Fibroblast of the aortic adventitia (primary cell): ENCODE measurements around the genes TNFSF18 and TNN.

DNA sequence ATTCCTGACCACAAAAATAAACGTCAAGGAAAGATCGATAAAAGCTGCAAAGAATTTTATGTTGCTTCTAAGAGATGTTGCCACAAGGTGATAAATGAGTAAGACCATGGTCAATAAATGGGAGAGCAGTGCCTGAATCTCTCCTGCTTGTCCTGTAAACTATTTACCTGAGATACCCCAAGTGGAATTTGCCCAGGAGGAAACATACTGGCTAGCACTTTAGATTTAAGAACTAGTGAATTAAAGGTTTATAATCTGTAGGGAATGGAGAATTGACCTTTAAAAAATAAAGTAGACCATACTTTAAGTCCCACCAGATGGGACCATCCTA is 70.9 kb downstream of the FMO4 start:
- CAGE, long polyA plus RNA, result no peak

GRCh38 chr1:171485875-171486592 is 704 bp downstream of the PRRC2C start:
- CAGE, long polyA plus RNA, result no peak

GRCh38 chr1:171487887-171488322 is 2.6 kb downstream of the PRRC2C start:
- CAGE, long polyA plus RNA, result no peak

- CAGE, long polyA plus RNA, result no peak
Measured at GRCh38 chr1:171655325-171655984, 3.0 kb upstream of the MYOC start.

- CAGE, long polyA plus RNA, result no peak
Measured at GRCh38 chr1:171872341-171872722, 31.0 kb downstream of the DNM3 start.

DNA sequence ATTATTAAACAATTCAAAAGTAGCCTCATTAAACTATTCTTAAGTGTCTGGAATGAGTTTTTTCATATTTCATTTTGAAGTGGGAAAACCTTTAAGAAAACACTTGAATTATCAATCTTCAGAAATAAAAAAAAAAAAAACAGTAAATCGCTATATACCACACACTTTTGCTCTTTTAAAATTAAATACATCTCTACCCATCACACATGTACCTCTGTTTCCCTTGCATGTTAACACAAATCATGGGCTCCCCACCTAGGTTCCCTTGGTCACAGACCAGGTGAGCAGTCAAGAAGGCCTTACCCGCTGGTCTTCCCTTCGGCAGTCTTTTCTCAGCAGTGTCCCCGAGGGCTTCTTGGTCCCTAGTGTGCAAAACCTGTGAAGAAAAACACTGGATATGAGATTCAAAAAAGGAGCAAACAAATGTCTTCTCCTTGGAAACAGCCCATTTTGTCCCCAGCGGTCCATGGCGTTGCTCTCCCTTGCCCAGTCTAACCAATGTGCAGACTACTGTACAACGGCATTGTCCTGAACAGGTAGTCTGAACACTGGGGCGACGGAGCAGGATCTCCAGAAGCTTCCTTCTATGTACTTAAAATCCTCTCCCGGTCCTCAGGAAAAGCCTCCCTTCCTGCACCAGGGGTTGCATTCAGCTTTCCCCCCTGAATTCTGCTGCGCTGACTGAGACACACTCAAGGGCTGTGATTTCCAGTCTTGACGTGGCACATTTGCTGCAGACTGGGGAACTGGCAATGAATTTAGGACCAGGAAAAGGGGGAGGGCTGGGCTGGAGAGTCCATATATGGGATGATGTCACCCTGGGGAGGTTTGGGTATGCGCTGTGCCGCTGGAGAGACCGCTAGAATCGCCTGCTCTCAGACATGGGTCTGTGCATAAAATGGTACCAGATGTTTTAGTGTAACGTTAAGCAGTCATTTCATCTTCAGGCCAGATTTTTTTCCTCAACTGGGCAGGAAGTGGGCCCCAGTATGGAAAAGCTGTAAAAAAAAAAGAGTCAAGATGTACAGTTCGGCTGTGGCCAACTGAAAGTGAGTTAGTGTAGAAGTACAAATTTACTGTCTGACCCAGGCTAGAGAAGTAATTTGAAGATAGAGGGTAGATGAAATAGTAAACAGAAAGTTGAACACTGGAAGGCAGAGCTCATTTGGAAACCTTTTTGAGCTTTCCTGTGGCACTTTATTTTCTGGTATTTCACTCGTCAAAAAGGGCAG is 276.0 kb upstream of the C1orf105 start:
- CAGE, long polyA plus RNA, result no peak

DNA sequence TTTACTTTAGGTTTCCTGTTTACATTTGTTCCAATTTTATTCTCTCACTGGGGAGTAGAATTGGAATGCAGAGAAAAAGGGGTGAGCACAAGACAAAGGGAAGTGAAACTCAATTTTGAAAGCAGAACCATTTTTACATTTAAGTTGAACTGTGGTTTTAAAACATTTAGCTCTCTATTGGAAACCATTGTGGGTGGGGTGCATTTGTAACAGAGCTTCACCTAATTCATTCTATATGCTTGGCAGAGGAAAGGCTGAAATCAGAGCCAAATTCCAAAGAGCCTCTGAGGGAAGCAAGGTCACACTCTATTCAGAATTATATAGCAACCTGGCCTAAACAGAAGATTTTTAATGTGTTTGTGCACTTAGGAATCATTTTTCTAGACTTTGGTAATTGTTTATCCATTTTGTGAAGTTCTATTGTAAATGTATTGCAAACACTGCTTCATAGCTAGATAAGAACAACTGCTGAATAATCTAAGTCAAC is 235.2 kb upstream of the C1orf105 start:
- CAGE, long polyA plus RNA, result no peak

- CAGE, long polyA plus RNA, result no peak
Measured at GRCh38 chr1:172470025-172470550, 26.2 kb upstream of the PIGC start.

DNA sequence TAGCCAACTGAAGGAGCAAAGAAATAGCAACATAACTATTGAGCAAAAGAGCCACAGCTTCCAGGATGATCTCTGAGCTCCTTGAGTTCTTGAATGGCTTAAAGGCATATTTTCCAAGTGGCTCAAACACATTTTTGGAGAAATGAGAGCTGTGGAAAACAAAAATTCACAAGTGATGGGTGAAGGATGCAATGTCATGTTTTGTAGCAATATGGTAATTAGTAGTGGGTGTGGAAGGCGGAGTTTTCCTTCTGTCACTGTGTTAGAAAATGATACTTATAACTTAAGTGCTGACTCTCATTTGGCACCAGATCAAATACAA is at the start of gene TNFSF18:
TNFSF18 (minus strand) TSS at position 177 of the 322 bp plus-strand sequence.
- CAGE, long polyA plus RNA, result no peak

DNA sequence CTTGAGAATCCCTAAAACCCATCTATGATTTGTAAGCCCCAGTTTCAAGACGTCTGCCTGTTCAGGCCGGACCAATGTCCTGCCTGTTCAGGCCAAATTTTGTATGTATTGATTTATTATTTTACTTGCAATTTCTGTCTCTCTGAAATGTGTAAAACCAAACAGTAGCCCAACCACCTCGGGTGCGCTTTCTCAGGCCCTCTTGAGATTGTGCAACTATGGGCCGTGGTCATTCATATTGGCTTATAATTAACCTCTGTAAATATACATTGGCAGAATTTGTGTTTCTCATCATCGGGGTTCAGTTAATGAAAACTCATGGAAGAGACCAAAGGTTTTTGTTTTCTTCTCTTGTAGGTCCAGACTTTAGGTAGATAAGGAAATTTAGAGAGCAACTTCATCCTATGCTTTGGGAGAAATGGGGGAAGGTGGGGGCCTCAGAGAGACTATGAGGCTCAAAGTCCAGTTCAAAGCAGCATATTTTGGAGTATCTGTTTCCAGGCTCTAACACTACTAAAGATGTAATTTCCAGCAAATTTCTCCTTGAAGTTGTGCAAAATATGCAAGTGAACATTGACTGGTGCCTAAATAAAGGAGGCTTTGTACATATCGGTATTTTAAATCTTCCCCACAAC is 77.2 kb upstream of the TNFSF18 start:
- CAGE, long polyA plus RNA, result no peak

DNA sequence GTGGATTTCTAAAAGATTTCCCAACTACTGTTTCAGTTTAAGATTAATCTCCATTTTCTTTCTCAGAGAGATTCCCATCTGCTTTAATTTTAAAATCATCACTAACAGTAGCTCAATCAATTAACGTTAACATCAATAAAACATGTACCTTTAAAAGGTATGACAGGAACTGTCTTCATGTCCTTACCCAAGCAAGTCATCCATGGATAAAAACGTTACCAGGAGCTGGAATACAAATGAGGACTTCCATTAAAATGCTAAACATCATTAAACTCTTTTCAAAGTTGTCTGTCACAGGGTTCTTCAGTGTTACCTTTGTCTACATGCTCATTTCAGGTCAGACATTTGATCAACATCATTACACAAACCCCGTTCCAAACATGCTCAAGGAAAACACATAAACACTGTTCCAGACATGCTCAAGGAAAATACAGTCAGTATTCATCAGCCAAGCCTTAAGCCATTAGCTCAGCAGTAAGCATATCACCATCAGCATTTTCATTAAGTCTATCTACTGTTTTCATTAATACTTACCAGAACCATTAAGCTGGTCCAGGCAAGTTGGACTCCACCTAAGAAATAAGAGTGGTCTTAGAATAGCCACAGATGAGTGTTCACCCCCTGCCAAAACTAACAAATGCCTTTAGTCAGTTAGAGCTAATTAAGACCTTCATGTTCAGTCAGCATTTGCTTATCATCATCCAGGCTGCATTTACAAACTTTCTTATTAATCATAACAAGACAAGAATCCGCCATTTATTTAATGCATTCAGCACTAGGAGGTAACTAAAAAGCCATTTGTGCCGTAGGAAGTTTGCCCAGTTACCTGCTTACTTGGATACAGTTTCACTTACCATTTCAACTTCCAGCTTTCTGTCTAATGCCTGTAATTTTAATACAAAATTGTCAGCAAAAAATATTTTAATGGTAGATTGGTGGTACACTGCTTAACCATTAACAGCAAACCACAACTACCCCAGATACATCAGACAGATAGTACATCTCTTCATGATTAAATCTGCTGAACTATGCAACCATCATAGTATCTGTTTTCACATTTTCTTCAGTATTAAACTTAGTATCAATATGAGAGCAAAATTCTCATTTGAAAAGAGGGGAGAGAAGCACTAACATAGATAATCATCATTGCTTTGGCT is 2.5 kb upstream of the ZBTB37 start:
- CAGE, long polyA plus RNA, result no peak

DNA sequence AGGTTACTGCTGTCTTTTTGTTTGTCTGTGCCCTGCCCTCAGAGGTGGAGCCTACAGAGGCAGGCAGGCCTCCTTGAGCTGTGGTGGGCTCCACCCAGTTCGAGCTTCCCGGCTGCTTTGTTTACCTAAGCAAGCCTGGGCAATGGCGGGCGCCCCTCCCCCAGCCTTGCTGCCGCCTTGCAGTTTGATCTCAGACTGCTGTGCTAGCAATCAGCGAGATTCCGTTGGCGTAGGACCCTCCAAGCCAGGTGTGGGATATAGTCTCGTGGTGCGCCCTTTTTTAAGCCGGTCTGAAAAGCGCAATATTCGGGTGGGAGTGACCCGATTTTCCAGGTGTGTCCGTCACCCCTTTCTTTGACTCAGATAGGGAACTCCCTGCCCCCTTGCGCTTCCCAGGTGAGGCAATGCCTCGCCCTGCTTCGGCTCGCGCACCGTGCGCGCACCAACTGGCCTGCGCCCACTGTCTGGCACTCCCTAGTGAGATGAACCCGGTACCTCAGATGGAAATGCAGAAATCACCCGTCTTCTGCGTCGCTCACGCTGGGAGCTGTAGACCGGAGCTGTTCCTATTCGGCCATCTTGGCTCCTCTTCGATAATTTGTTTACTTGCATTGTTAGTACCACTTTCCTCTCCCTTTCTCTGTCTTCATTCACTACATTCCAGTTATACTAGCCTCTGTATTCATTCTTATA is 79.5 kb downstream of the RABGAP1L start:
- CAGE, long polyA plus RNA, result no peak

DNA sequence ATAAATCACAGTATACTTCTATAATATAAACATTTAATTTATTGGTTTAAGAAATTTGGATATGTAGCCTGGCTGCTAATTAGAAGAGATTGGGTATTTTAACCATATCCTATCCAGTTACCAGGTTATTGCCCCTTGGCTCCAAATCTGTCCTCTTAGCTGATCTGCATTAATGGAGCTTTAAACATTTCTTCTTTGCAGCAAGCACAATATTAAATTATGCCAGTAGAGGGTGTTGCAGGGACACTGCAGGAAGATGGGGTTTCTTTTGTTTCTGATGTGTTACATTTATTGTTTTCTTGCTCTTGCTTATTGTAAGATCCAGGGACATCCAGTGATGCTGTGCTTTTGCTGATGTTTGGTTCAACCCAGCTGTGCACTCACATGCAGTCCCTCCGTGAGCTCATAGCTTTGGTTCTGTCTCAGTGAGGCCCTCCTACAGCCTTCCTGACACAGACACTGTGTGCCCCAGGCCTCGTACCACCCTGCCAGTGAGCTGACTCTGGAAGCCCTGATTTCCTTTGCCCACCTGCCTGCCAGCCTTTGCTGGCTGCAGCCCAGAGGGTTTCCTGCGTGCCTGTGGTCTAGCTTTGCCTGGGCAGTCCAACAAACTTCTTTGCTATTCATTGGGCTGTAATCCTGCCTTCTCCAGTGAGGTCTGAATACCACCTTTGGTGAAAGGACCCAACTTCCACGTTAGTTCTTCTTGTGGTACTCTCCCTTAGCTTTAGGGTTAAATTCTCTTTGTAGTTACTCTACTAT is 103.5 kb downstream of the RABGAP1L start:
- CAGE, long polyA plus RNA, result no peak

DNA sequence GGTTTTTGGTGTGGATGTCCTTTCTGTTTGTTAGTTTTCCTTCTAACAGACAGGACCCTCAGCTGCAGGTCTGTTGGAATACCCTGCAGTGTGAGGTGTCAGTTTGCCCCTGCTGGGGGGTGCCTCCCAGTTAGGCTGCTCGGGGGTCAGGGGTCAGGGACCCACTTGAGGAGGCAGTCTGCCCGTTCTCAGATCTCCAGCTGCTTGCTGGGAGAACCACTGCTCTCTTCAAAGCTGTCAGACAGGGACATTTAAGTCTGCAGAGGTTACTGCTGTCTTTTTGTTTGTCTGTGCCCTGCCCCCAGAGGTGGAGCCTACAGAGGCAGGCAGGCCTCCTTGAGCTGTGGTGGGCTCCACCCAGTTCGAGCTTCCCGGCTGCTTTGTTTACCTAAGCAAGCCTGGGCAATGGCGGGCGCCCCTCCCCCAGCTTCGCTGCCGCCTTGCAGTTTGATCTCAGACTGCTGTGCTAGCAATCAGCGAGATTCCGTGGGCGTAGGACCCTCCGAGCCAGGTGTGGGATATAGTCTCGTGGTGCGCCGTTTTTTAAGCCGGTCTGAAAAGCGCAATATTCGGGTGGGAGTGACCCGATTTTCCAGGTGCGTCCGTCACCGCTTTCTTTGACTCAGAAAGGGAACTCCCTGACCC is 151.2 kb upstream of the CACYBP start:
- CAGE, long polyA plus RNA, result no peak

DNA sequence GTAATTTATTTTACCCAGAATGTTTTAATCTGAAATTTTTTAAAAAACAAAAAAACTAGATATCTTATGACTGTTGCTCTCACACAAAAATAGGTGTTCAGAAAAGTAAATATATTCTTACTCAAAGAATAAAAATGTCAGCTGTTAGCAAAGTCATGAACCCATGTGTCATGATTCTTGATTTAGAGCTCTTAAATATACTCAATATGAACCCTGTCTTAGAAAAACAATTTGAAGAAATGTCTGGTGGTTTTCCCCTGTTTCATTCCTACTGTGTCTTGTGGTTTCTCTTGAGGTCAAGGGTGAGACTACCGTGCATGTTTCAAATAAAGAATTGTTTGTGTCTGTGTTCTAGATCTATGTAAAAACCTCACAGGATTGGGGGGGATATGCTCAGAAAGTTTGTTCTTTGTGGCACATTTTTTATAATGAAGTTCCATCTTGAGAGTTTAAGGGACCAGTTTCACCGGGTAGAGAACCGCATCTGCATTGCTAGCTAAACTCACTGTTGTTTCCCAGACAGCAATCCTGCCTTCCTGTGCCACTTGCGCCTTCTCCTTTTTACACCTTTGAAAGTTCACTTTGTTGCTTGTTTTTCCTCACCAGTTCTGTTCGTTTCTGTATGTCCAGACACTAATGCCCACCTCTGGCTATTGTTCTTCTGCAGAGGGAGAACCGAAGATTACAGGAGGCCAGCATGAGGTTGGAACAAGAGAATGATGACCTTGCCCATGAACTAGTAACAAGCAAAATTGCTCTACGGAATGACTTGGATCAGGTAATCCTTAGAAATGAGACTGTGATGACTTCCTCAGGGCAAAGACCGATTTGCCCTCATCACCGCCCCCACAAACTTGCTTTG is 30.9 kb upstream of the CACYBP start:
- CAGE, long polyA plus RNA, result no peak

DNA sequence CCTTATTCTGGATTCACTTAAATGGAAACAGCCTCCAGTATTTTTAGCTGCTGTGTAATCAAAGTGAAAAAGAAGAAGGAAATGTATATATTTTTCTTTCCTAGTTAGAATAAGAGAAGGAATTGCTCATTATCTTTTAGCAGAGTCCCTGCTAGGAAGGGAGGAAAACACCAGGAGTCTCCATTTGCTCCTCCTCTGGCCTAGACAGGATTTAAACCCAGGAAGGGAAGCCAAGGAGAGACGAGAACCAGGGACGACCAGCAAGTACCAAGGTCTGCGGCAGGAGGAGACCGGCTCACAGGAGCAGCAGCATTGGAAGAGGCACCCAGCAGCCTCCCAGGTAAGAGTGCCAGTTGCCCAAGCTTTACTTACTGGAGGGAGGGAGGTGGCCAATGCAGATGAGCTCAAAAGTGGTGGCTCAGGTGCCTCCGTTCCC is at the start of gene TNN:
TNN (plus strand) TSS at position 238 of the 436 bp plus-strand sequence.
- CAGE, long polyA plus RNA, result no peak

DNA sequence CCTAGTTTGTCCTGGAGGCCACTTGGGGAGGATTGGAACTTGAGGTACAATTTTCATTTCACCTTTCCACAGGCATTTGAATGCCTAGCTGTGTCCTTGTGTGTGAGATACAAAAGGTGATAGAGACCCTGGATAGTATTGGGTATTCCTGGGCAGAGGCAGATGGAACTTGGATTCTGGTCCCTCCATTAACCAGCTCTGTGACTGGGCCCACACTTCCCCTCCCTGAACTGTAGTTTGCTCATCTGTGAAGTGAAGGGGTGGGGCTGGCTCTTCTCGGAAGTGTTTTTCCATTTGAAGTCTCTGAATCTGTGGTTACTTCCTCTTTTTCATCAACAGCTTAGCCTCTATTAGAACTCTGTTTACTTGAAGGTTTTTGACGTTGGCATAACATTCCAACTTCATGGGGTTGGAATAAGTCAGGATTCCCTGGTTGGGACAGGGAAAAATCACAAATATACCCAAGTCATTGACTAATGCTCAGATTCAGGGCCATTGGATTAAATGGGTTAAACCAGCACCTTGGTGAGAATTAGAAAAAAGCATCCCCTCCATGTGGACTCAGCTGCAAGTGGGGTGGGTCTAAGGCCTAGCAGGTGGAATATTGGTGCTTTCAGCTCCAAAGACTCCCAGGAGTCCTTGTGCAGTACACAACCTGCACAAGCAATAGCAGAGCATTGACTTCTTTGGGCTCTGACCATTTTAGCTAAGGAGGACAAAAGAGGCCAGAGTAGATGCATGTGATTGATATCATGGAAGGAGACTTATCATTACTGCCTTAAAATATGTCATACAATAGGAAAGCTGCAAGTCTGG is 3.6 kb downstream of the KIAA0040 start:
- CAGE, long polyA plus RNA, result no peak

- CAGE, long polyA plus RNA, result no peak
Measured at GRCh38 chr1:175191402-175192586, 782 bp downstream of the KIAA0040 start.

DNA sequence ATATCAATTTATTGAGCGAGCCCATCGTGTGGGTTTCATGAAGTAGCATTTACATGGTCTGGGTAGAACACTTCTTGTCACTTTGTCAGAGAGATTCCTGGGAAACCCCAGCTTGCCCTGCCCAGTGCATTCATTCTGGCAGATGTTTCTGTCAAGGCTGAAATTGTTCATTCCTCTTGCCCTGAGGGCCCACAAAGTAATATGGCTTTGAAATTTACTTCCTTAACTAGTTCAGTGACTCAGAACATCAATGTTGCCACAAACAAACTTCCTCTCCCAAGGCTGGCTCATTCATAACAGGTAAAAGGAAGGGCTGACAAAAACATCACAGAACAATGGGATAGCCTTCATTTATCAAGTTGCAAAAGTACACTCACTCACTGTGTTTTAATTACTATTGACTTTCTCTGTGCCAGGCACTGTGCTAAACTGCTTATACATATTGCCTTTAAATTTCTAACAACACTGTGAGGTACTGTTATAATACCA is 5.0 kb upstream of the KIAA0040 start:
- CAGE, long polyA plus RNA, result no peak

DNA sequence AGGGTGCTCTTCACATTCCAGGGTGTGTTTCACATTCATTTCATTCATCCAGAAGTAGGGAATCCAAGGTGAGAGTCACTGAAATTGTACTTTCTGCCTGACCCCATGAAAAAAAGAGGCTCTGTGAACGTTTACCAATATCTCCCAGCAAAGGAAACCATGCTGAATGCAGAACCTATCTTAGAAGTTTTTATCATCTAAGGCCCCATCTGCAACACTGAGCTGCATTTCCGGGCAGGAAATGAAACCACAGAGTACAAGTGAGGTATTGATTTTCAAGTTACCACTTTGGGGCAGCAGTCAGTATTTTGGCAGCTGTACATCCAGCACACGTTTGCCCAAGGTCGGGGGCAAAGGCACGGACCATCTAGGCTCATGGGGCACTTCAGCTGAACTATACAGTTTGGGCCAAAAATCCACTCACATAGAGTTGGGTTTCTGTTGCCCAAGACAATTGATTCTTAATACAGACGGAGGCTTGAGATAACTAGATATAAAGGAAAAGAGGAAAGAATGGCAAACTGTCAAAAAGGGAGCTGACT is 16.6 kb upstream of the KIAA0040 start:
- CAGE, long polyA plus RNA, result no peak